Astrocyte (in vitro differentiated cells and primary cell): ENCODE measurements around a stretch of chr13.

DNA sequence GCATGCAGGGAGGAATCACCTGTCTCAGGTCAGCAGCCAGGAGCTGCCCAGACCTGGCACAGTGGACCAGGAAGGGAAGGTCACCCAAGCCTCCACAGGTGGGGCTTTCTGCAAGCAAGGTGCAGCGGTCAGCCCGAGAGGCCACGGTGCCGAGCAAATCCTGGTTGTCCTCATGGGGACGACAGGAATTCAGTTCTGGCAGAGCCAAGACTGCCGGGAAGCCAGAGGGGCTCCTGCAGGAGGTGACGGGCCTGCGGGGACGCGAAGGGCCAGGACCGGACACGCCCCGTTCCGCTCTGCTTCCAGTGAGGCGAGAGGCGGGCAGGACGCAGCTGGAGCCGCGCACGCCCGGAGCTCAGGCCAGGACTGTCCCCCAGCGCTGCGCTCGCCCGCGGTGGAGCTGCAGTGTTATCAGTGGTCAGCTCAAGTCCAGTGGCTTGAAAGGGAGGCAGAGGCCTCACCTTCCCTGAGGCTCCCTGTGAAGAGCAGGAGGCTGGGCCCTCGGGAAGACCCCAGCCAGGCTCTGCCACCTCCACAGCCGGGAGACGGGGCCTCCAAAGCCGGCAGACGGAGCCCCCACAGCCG lies 72.0 kb downstream of the RASA3 start:
- PRO-cap: no peak
- RRBS, 2 experiments: 87 to 94% methylated on average over 15 of the region's 32 CpGs

GRCh38 chr13:114067199-114068483 lies 64.8 kb downstream of the RASA3 start:
- PRO-cap: no peak
- RRBS, 2 experiments: no CpG with 5 or more reads among the region's 29 CpGs

DNA sequence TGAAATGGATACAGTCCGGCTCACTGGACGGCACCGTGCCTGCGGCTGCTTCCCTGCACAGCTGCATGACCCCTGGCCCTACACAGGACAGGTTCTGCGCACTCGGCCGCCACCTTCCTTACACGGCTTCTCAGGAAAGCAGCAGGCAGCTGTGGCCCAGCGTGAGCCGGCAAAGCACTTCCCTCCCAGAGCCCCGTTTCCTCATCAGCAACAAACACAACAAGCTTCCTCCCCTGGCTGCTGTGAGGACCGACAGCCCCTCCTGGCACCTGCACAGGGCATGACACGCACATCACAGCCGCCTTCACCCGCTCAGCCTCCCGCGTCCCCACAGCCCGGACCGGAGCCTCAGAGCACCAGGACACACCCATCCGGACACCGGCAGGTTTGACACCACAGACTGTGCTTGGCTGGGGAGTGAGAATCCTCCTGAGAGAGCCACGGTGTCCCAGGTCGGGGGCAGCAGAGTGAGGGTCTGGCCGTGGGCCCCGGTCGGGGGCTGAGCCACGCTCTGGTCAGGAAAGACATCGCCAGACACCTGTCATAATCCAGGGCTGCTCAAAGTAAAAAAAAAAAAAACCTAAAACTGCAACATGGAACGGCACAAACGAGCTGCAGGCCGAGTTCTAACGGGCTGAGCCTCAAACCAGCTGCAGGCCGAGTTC lies 21.9 kb downstream of the RASA3 start:
- PRO-cap: no peak
- RRBS, 2 experiments: 75% methylated on average over 3 of the region's 33 CpGs; no CpG with 5 or more reads in 1 of the 2 experiments

- PRO-cap: no peak
- RRBS, 2 experiments: no CpG with 5 or more reads among the region's 18 CpGs
These were observed 19.6 kb downstream of the RASA3 start for GRCh38 chr13:114112710-114113420.

- PRO-cap: no peak
- RRBS, 2 experiments: no CpG with 5 or more reads among the region's 7 CpGs
These were observed 4.5 kb upstream of the CDC16 start for GRCh38 chr13:114230144-114230554.

GRCh38 chr13:114281711-114282284 lies 397 bp downstream of the UPF3A start:
- PRO-cap: bidirectional peak, plus-strand start at chr13:114281977, minus-strand start at chr13:114281798
- RRBS, 2 experiments: 0% methylated on average over 4 of the region's 58 CpGs; no CpG with 5 or more reads in 1 of the 2 experiments